ENCODE data around the genes PLTP, PCIF1, SLC12A5 and TP53RK.

- RAMPAGE, long total RNA = no peak
- RRBS = no CpG with 5 or more reads among the region's 5 CpGs
These were observed 8.7 kb downstream of the WFDC3 start for GRCh38 chr20:45782771-45783570.

DNA sequence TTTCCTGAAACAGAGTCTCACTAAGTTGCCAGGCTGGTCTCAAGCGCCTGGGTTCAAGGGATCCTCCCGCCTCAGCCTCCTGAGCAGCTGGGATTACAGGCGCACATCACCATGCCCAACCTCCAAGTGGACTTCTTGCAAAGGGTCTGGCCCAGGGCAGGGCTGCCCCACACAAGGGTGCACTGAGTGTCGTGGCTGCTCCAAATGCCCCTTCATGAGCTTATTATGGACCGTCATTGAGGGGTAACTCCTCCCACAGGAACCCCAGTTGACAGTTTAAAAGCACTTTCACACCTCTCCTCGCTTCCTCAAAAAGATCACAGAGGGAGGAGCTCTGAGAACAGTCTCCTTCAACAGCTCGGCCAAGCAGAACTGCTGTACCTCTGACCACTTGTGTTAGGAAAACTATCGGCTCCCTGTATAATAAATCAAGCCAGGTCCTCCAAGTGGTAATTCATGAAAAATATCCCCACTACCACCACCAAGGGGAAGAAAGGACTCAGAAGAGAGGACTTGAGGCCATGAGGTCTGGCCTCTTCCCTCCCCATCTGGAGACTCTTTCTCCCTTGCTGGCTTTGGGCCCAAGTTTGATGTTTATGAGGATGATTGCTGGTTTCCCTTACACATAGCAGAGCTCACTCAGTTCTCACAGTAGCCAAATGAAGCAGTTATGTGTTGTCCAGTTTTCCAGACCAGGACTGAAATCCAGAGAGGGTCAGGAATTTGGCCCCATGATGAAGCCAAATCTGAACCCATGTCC lies 8.6 kb downstream of the SNX21 start:
- RAMPAGE, long total RNA = no peak
- RRBS = no CpG with 5 or more reads among the region's 8 CpGs

DNA sequence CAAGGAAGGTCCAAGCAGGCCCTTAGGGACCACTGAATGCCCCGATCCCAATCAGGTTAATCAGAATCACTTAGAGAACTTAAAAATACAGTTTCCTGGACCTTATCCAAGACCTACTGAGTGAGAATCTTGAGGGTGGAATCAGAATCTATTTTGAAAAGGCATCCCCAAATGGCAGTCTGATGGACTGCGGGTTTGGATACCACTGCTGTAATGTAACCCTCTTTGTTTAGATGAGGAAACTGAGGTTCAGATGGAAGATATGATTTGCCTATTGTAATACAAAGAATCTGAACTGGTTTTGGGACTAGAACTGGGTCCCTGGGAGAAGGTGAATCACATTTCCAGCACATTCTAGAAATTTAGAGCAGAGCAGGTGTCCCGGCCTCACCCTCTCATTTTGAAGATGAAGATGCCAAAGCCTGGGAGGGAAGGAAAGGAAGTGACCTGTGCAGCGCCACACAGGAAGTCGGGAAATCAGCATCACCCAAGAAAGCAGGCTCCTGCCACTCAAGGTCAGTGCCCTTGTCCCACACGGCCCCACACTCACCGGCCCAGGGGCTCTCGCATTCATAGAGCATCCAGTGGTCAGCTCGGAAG lies 9.5 kb downstream of the SNX21 start:
- RAMPAGE, long total RNA = no peak
- RRBS = no CpG with 5 or more reads among the region's 9 CpGs

- RAMPAGE, long total RNA = no peak
- RRBS = 7% methylated on average over 14 of the region's 47 CpGs
These were observed 1.1 kb downstream of the PLTP start for GRCh38 chr20:45910566-45911528.

DNA sequence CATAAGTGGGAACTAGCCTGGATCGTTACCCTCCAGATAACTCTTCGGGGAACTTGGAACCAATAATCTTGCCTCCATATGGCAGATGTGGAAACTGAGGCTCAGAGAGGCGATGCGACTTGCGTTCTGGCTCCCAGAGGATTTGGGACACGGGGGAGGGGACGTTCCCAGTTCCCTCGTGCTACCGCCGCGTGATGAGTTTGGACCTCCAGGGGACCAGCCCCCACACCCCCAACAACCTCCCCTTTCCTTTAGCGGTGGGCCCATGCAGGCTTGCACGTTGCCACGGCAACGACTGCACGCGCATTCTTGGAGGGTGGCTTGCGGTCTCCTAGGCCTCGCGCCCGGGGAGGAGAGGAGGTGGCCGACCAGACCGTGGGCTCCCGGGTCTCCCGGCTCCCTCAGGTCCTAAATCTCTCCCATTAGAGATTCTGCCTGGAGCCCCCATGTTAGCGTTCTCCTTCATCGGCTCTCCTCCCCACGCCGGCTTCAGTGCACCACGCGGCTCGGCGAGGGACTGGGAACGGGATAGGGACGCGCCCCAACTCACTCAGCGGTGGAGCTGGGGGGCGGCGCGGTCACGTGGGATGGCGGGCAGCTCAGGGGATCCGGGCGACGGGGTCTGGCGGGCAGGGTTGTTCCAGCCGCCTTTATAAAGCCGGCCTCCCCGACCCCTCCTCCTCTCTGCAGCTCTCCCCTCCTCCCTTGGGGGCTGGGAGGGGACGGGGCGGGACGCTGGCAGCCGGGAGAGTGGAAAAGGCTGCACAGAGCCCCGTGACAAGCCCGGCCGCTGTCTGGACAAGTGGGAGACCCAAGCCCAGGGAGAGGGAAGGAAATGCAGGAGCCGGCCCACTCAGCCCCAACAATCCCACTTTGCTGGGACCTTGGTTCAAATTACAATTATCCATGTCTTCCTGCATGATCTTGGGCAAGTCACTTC lies at the start of gene PLTP:
Gene PLTP (minus strand): TSS at position 627 of the 940 bp plus-strand sequence.
- RAMPAGE, long total RNA = start-site peak on the minus strand centred at position 628 of the sequence, 8 bp wide, 131 and 46 reads in 2 replicates
- RRBS = 6% methylated on average over 19 of the region's 57 CpGs

- RAMPAGE, long total RNA = no peak
- RRBS = 3% methylated on average over 5 of the region's 29 CpGs
These were observed at the start of gene PCIF1 for GRCh38 chr20:45934489-45934770. Gene PCIF1 (plus strand): TSS chr20:45934683.

DNA sequence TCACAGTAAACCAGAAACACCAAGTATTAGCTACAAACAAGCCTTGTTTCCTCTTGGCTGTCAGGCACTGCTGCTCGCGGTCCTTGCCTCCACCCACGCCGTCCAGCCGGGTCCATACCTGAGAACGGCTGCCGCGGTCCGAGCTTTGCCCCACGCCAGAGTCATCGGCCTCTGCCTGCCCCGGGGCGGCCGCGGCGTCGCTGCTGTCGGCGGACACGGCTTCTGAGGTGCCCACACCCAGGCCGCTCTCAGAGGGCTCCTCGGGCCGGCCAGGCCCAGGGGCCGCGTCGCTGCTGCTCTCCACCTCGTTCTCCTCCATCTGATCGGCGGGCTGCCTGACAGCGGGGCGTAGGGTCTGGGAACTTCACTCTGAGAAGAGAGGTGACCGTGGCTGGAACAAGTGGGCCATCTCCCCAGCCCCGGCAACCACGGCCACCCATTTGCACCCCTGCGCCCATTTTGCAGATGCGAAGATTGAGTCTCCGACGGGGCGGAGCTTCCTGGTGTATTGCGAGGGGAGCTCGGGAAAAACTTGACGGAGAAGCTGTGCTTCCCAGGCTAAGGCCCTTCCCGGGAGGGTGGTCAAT lies 818 bp downstream of the ZNF335 start:
- RAMPAGE, long total RNA = no peak
- RRBS = 4% methylated on average over 14 of the region's 43 CpGs

GRCh38 chr20:46008167-46008718 lies 465 bp upstream of the MMP9 start:
- RAMPAGE, long total RNA = no peak
- RRBS = no CpG with 5 or more reads among the region's 5 CpGs

DNA sequence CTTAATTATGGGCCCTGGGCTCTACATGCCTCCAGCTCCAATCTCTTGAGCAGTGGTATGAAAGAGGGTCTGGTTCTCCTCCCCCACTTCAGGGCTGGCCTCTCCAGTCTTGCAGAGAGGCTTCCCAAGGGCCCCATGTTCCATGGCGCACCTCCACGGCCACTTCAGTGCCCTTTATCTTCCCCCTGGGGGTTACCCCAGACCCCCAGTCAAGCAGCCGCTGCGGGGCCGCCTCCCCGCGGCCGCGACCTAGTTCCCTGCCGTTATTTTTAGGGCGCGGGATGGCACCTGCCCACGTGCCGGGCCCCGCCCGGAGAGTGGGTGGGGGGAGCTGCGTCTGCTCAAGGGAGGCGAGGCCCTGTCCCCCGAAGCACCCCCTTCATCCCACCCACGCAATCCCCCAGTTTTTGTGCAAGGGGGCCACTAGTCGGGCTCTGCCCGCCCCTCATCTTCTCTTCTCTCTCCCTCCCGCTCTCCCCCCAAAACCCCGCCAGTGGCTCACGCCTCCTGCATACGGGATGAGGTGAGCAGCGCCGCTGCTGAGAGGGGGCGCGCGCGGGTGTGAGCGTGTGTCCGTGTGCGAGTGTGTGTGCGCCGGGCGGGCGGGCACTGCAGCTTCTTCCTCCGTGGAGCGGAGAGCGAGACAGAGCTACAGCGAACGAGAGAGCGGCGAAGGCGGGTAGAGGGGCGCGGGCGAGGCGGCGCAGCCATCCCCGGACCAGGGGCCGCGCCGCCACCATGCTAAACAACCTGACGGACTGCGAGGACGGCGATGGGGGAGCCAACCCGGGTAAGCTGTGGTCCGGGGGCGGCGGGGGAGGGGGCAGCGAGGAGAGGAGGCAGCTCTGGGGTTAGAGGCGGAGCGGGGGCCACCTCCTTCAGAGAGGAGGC lies at the start of gene SLC12A5:
Gene SLC12A5 (plus strand): TSS at position 609 of the 891 bp plus-strand sequence.
- RAMPAGE, long total RNA = no peak
- RRBS = 11% methylated on average over 13 of the region's 67 CpGs

GRCh38 chr20:46174490-46175049 lies 56.5 kb downstream of the CD40 start:
- RAMPAGE, long total RNA = no peak
- RRBS = 5% methylated on average over 14 of the region's 72 CpGs

- RAMPAGE, long total RNA = no peak
- RRBS = no CpG with 5 or more reads among the region's 25 CpGs
These were observed 81.2 kb downstream of the CD40 start for GRCh38 chr20:46199192-46199737.

DNA sequence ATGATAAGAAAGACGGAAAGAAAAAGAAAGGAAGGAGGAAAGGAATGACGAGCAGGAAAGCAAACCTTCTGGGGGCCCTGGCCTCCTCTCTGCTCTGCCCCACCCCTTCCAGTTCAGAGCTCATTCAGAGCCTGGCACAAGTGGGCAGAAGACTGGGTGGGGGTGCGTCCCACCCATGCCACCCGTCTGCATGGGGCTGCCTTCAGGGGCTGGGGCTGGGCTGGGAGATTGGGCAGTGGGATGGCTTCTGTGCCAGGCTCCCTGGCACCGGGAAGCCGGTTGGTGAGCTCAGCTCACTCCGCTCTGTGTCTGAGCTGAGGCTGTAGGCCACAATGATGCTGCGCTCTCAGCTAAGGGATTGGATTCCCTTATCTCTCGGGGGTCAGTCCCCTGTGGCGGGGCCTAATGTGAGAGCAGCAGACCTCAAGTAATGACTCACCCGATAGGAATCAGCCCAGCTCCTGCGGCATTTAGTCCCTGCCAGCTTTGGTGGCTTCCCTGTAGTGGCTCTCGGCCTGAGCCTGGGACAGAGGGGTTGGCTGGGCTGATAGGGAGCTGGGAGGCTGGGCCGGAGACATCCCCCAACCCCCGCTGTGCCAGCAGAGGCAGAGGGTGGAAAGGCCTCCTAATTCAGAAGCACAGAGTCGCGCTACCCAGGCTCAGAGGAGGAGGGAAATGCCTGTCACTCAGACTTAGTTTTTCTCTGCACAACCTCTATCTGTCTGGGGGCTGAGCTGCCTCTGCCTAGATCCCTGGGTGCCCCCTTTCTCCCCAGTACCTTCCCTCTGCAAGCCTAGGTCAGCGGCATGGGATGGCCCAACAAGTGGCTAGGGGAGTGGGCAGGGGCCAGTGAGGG lies 92.4 kb downstream of the CDH22 start:
- RAMPAGE, long total RNA = no peak
- RRBS = no CpG with 5 or more reads among the region's 18 CpGs

DNA sequence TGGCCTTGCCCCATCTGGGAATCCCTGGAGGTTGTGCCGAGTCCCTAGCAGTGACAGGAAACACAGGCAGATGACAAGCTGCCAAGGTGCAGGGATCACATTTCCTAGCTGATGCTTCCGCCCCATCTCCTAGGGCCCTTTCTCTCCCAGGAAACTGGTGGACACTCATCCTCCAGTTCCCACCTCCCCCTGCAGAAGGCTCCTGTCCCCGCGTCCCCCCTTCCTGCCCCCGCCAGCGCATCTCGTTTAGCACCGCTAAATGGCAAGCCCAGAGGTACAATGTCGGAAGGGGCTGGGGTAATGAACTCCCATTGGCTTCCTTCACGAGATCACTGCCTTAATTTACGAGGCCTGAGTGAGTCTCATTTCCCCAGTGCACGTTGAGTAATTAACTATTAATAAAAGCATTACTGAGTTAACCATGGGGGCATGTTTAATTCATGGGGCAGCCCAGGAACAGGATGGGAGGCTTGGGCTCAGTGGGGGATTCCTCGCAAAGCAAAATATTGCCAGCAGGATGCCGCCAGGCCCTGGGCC lies 20.6 kb downstream of the SLC35C2 start:
- RAMPAGE, long total RNA = no peak
- RRBS = no CpG with 5 or more reads among the region's 14 CpGs

- RAMPAGE, long total RNA = no peak
- RRBS = 2% methylated on average over 28 of the region's 86 CpGs
These were observed at the start of gene TP53RK for GRCh38 chr20:46689021-46690056. Gene TP53RK (minus strand): TSS chr20:46689444.

DNA sequence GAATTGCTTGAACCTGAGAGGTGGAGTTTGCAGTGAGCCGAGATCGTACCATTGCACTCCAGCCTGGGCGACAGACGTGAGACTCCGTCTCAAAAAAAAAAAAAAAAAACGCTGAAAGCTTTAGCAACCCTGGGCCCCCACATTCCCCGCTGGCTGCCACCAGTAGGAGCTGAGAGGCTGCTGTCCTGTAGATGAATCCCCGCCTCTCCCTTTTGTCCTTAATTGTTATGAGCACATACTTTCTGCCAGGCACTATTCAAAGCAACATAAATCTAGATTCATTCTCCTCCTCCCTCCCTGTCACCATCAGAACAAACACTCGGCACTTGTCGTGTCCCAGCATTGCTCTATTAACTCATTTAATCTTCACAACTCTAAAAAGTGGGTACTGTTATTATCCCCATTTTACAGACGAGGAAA lies 97.2 kb downstream of the EYA2 start:
- RAMPAGE, long total RNA = no peak
- RRBS = no CpG with 5 or more reads among the region's 11 CpGs

DNA sequence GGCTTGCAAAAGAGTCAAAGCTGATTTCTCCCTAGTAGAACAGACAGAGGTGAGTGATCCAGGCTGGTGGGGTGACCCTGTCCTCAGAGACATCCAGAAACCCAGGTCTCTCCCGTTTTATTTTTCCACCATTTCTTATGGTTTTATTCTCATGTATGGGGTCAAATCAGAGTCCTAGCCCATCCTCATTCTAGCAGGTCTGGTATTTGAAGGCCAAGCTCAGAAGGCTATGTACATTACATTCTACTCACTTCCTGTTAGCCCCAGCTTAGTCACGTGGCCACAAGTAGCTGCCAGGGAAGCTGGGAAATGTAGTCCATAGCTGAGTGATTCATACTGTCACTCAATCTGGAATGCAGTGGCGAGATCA lies 175.3 kb downstream of the ZMYND8 start:
- RAMPAGE, long total RNA = no peak
- RRBS = no CpG with 5 or more reads among the region's 3 CpGs

DNA sequence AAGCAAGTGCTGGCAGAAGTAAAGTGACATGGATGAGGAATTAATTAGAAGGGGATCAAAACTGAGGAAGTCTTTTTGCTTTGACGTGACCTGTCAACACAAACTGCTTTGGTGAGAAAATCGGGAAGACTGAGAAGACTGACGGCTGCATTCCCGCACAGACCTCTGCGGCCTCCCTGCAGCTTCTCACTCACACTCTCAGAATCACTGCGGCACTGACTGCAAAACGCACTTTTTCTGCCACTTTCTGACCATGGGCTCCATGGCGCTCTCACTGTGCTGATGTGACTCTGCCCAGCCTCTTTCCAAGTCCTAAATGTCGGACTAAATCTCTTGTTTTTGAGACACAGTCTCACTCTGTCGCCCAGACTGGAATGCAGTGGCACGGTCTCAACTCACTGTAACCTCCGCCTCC lies 142.3 kb downstream of the ZMYND8 start:
- RAMPAGE, long total RNA = no peak
- RRBS = no CpG with 5 or more reads among the region's 12 CpGs

- RAMPAGE, long total RNA = no peak
- RRBS = no CpG with 5 or more reads among the region's 5 CpGs
These were observed 122.9 kb downstream of the ZMYND8 start for GRCh38 chr20:47233514-47234137.

DNA sequence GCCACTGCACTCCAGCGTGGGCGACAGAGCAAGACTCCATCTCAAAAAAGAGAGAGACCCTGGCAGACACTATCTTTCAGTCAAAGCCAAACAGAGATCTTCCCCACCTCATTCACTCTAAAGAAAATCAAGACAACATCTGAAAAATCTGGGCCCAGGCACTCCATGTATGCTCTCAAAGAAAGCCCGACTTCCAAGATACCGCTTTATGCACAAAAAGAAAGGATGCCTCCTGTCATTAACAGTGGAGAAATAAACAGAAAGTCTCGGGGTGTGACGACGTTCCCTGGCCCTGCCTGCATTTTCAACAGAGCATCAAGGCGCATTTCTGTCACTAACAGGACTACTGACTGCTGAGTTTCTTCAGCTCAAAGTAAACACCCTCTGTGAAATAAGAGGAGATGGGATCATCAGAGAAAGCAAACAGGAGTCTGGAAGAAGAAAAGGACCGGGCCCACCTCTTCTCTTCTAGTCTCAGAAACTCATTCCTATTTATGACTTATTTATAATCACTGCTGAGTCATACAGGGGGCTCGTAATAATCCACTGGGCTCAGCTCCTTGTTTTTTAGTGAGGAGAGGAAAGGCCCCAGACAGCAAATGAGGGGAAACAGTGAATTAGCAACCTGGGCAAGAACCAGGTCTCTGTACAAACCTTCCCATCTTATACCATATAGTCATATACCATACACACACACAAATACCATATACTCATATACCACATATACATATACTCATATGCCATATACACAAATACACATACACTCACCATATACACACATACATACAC lies 99.7 kb downstream of the ZMYND8 start:
- RAMPAGE, long total RNA = no peak
- RRBS = no CpG with 5 or more reads among the region's 10 CpGs

DNA sequence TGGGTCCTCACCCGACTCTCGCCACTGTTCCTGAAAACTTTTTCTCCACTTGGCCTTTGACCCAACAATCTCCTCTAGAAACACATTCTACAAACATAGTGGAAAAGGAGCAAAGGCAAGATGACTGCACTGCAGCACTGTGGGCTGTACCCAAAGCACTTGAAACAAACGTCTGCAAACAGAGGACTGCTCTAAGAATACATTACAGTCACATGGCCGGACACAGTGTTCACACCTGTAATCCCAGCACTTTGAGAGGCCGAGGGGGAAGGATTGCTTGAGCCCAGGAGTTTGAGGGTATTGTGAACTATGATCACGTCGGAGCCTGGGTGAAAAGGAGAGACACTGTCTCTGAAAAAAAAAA lies 43.6 kb downstream of the ZMYND8 start:
- RAMPAGE, long total RNA = no peak
- RRBS = no CpG with 5 or more reads among the region's 7 CpGs

All from hepatocyte (in vitro differentiated cells and primary cell).